NB4 (cell line): Measurements from ENCODE around the genes OR1G1 and SPATA22.

DNA sequence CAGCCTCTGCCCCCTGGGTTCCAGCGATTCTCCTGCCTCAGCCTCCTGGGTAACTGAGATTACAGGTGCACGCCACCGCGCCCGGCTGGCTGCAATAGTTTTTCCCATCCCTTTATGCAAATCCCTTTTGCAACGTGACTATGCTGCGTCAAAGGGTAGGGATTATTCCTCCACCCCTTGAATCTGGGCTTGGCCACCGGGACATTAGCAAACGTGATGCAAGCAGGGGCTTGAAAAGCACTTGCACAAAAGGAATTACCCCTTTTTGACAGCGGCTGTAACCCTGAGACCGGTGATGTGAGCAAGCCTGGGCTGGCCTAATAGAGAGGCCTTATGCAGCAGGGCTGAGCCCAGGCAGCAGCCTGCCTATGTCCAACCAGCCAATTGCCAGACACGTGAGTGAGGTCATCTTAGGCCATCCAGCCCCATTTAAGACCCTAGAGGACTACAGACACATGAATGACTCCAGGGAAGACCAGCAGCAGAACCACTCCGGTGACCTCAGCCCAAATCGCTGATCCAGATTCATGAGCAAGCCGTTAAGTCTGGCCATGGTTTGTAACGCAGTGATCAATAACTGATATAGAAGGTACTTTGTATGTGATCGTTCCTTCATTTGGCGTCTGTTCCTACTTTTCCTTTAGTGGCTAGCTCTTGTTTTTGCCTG lies 30.3 kb upstream of the PAFAH1B1 start:
- RRBS, result 89% methylated on average over 4 of the region's 18 CpGs

DNA sequence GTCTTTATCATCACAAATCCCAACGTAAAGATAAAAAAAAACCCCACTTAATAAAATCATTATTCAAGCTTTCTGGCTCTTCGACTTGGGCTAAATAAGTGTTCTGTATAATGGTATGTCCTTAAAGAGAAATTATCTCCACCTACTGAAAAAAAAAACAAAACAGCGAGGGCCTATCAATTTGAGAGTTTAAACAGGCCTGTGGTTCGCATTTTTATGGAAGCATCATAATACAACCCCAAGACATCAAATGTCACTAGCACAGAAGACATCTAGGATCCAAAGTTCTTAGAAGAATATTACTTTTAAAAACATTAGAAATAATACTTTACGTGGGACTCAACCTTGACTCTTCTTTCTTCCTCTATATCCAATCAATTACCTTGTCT lies 8.6 kb downstream of the PAFAH1B1 start:
- RRBS, result no CpG with 5 or more reads among the region's 5 CpGs

DNA sequence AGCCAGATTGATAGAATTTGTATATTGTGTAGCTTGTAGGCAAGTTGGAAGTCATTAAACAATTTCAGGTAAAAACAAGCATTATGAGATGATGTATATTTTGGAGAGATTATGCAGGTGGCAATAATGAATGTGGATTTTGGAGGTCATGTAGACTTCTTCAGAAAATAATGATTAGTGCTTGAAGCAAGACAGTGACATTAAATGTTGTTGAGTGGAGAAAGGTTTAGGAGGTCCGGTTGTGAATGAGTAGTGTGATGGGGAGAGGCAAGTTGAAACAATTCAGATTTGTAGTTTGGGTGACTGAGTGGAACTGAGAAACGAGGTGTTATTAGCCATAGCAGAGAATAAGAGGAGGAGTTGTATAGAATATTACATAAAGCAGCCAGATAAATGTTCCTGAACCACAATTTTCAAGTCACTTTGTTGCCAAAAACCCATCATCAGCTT lies 11.5 kb downstream of the PAFAH1B1 start:
- RRBS, result no CpG with 5 or more reads among the region's 2 CpGs

- RRBS, result 94% methylated on average over 3 of the region's 48 CpGs
Measured at GRCh38 chr17:2701179-2702168, 10.1 kb downstream of the CLUH start.

GRCh38 chr17:2712875-2713134 lies 1.2 kb upstream of the CLUH start:
- RRBS, result no CpG with 5 or more reads among the region's 8 CpGs

- RRBS, result 50% methylated on average over 52 of the region's 97 CpGs
Measured at GRCh38 chr17:2776442-2777276, 19.6 kb upstream of the RAP1GAP2 start.

- RRBS, result no CpG with 5 or more reads among the region's 18 CpGs
Measured at GRCh38 chr17:2797491-2798208, 1.4 kb downstream of the RAP1GAP2 start.

- RRBS, result no CpG with 5 or more reads among the region's 6 CpGs
Measured at GRCh38 chr17:2799658-2800053, 3.4 kb downstream of the RAP1GAP2 start.

DNA sequence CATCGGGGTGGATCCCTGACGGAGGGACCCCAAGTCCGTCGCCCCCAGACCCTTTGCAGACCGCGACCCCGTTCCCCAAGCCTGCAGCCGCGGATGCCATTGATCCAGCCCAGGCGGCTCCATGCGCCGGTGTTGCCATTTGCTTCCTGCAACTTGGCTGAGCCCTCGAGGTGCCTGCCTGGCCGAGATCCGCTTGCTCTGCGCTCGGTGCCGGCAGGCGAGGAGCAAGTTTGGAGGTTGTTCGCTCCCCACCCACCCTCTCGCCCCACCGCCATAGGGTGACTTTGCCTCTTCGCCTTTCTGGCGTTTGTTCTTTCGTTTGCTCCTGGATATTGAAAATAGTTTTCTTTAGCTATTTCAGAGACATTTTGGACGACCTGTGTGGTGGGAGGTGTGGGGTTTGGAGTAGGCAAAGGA lies 58.1 kb downstream of the RAP1GAP2 start:
- RRBS, result 83% methylated on average over 6 of the region's 26 CpGs

- RRBS, result 100% methylated on average over 3 of the region's 24 CpGs
Measured at GRCh38 chr17:2893383-2894050, 97.3 kb downstream of the RAP1GAP2 start.

- RRBS, result no CpG with 5 or more reads among the region's 10 CpGs
Measured at GRCh38 chr17:2902879-2903479, 106.7 kb downstream of the RAP1GAP2 start.

DNA sequence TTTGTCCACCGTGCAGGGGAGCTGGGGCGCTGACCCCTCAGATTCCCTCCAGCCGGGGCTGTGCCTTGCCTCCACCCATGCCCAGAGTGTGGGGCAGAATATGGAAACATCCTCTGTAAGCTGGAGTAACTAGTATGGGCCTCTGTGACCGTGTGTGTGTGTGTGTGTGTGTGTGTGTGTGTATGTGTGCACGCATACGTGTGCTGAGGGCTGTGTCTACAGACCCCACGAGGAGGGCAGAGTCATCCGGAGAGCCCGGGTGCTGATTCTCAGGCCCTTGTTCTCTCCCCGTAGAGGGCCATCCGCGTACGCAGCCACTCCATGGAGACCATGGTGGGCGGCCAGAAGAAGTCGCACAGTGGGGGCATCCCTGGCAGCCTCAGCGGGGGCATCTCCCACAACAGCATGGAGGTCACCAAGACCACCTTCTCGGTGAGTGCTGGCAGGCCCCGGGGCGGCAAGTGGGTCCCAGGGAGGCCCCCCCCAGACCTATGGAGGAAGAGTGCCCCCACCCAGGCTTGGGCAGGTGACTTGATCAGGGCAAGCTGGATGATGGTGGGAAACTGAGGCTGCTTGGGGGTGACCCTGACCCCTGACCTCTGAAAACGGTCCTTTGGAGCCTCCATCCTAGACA lies 45.5 kb downstream of the OR1D5 start:
- RRBS, result no CpG with 5 or more reads among the region's 20 CpGs

GRCh38 chr17:3030136-3030654 lies 33.2 kb downstream of the OR1D5 start:
- RRBS, result no CpG with 5 or more reads among the region's 13 CpGs

- RRBS, result no CpG with 5 or more reads among the region's 24 CpGs
Measured at GRCh38 chr17:3033772-3034545, 29.4 kb downstream of the OR1D5 start.

DNA sequence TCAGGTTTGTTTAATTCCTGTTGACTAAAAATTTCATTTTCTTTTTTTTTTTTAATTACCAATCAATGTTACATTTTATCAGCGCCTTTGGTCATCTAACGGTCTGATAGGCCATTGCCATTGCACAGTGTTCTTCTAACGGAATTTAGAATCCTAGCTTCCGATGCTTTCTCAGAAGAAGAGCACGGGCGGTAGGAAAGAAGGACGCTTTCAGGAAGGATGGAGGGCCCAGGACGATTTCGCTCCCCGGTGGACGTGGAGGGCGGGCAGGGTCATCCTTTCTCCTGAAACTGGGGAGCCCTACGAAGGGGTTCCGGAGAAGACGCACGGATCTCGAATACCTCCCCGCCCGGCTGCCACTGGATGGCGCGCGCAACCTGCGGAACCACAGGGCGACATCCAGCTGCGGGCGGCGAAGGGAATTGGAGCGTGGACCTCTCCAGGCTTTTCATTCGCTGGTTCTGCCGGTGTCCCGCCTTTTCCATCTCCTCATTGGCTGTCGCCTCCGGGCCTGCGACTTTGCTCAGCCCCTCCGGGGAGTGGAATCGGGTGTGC lies 14.8 kb downstream of the OR1D5 start:
- RRBS, result 2% methylated on average over 5 of the region's 36 CpGs

DNA sequence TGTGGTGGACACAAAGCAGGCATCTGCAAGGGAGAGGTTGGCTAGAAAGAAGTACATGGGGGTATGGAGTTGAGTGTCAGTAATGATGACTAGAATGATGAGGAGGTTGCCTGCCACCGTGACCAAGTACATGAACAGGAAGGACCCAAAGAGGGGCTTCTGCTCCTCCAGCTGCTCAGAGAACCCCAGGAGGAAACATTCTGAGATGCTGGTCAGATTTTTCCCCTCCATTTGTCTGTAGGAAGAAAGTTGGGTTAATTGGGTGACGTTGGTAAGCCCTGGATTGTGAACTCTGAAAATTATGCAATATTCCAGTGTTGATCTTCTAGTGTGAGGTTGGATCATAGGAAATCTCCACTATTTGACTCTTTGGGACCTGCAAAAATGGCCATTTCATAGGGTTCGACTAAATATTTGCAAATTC lies at the start of gene OR1G1:
Gene OR1G1, minus strand, starts transcription at position 231 of the 424 bp plus-strand sequence.
- RRBS, result no CpG with 5 or more reads among the region's 3 CpGs

- RRBS, result no CpG with 5 or more reads among the region's 38 CpGs
Measured at GRCh38 chr17:3471591-3471951, at the start of gene SPATA22. Gene SPATA22 (minus strand): TSS chr17:3471819.

GRCh38 chr17:3512584-3512803 lies 36.7 kb downstream of the ASPA start:
- RRBS, result no CpG with 5 or more reads among the region's 6 CpGs

DNA sequence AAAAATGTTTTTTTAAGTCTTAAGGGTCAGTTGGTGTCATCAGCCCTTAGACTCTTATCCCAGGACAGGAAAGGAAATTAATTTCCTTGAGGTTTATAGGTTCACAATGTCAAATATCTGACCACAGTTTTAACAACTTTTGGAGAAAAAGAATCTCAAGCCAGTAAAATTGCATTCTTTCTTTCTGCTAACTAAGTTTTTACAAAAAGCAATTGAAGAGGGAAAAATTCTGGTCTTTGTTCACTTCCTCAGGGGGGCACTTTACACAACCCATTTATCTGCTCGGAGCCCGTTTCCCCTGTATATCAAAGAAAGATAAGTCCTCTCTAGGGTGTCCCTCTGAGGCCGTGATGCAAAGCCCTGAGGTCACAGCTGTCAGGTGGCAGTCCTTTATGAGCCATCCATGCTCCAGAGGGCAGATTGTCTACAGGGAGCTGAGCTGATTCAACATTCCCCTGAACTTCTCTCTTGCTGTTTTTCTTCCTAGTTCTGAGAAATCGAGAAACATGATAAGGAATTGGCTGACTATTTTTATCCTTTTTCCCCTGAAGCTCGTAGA lies 3.2 kb downstream of the CTNS start:
- RRBS, result no CpG with 5 or more reads among the region's 5 CpGs

DNA sequence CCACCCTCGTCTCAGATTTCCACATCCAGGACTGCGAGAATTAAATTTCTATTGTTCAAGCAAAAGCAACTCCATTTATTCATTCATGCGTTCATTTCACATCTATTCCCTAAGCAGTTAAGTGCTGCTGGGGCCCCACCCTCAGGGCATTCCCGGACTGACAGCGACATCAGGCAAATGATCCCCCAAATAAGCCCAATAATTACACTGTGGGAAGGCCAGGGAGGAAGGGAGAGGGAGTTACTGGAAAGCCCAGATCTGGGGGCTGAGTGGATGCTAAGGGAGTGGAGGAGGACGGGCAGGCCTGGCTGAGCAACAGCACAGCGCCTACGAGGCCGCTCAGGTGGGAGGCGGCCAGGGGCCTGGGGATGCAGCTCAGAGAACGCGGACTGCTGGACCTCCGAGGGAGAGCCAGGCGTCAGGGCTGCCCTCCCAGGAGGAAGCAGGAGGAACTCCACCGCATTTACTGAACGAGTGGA lies 1.3 kb downstream of the P2RX5 start:
- RRBS, result no CpG with 5 or more reads among the region's 16 CpGs